Vagina (tissue), 1 donor: Measurements from ENCODE around the gene PIEZO2.

DNA sequence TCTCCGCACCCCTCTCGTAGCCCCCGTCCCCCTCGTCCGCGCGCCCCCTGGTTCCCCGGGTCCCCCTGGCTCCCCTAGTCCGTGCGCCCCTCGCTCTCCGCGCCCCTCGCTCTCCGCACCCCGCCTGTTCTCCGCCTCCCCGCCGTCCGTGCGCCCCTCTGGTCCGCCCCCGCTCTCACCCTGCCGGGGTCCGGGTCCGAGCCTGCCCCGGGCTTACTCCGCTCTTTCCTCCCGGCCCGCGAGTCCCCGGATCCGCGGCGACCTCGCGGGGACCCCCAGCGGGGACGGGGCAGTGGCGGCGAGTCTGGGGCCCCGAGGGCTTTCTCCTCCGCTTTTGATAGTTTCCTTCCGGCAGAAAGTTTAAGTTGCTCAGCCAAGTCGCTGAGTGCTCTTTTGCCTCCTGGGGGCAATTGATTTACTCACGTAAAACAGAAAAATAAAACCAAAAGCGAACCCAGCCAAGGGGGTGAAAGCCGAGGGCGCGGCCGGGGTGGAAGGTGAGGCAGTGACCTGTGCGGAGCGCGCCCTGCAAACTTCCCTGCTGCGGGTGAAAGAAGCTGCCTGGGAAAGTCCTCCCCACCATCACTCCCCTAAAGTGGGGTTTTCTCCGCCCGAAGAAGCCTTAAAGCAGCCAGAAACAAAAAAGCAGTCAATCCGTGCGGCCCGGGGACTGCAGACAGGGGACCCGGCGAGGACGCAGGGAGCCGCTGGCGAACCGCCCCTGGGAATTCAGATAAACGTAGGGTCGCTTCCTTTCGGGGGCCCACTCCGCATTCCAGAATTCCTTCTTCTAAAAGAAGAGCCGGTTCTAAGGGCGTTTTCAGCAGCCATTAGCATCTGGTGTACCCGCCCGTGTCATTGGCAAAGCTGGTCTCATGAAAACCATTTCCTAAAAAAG is 692 bp downstream of the RAB31 start:
- PRO-cap = bidirectional peak, plus-strand start at position 652 of the sequence, minus-strand start at position 597 of the sequence
- RAMPAGE, long total RNA = no peak

GRCh38 chr18:9743029-9743215 is 34.8 kb downstream of the RAB31 start:
- PRO-cap = bidirectional peak, plus-strand start at chr18:9743075, minus-strand start at chr18:9742776
- RAMPAGE, long total RNA = no peak

DNA sequence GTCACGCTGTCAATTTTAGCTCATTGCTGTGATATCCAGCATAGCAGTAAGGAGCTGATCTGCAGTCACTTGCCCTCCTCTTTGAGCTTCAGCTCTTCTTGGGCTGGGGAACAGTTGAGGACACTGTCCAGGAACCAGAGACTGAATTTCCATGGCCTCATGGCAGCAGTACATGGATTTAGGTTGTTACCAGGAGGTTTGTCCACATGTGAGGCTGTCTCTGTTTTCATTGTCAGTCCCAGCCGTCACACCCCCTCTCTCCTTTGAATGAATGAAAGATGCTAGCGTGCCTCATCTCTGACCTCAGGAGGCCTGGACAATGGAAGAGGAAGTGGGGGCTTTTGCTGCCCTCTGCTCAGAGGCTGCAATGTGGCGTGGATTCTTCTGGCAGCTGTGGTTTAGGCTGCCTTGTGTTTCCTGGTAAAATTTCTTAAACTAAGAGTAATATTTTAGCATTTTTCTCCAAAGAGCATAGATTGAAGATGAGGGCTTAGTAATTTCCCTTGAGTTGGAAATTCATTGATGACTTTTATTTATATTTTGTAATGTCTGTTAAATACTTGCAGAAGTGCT is 47.5 kb downstream of the RAB31 start:
- PRO-cap = no peak
- RAMPAGE, long total RNA = no peak

- PRO-cap = bidirectional peak, plus-strand start at chr18:9828514, minus-strand start at chr18:9828353
- RAMPAGE, long total RNA = no peak
Observed at GRCh38 chr18:9827258-9828695, 58.0 kb upstream of the TXNDC2 start.

GRCh38 chr18:9849473-9850172 is 36.1 kb upstream of the TXNDC2 start:
- PRO-cap = bidirectional peak, plus-strand start at chr18:9849751, minus-strand start at chr18:9849606
- RAMPAGE, long total RNA = no peak

- PRO-cap = no peak
- RAMPAGE, long total RNA = no peak
Observed at GRCh38 chr18:9851493-9851837, 34.3 kb upstream of the TXNDC2 start.

GRCh38 chr18:9927445-9928398 is 13.9 kb downstream of the VAPA start:
- PRO-cap = no peak
- RAMPAGE, long total RNA = no peak

DNA sequence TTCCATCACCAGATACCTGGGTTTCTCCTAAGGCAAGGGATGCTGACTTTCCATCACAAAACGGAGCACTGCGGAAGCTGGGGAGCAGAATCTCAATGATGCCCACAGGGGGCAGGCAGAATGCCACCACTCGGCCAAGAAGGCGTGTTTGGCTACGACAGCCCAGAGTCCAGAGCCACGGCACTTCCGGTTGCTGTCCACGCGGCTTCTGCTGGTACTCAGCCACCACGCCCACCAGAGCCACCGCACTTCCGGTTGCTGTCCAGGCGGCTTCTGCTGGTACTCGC is 40.3 kb upstream of the APCDD1 start:
- PRO-cap = no peak
- RAMPAGE, long total RNA = no peak

DNA sequence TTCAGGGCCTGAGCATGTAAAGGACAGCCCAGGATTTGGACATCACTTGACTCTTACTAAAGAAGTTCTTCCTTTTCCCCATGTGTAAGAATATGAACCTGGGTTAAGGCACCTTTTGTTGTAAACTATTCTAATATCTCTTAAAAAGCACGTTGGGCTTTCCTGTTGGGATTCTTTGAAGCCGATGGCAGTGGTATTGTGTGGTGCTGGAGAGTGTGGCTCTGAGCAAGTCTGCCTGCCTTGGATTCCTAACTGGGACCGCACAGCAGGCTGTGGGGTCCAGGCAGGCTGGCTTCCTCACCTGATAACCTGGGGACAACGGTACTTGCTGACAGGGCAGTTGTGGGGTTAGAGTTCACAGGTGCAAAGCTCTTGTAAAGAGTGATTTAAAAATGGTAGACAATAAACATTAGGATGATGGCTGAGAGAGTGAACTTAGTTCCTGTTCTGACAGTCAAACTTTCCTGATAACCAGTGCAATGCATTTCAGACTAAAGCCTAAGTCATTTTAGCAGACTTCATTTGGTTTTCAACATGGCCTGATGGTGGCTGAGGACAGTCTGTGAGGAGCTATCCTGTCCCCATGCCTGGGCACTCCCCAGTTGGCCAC is 30.0 kb downstream of the NAPG start:
- PRO-cap = no peak
- RAMPAGE, long total RNA = no peak

DNA sequence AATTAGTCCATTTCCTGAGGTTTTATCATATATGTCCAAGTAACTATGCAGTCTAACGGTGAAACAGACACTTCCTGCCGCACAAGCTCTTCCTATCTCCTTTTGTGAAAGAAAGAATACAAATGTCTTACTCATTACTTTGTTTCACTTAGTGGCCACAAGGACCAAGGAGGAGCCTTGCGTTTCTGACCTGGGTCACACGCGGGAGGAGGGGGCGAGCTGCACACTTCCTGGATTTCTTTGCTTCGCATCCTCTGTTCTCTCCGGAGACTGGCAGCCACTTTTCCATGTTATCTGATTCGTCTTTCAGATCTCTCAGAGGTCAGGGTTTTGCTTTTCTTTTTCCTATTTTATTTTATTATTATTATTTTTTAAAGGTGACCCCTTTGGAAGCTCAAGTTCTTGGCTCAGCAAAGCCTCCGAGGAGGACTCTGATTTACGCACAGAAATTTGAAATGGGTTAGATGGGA is 222.5 kb downstream of the PIEZO2 start:
- PRO-cap = no peak
- RAMPAGE, long total RNA = no peak

DNA sequence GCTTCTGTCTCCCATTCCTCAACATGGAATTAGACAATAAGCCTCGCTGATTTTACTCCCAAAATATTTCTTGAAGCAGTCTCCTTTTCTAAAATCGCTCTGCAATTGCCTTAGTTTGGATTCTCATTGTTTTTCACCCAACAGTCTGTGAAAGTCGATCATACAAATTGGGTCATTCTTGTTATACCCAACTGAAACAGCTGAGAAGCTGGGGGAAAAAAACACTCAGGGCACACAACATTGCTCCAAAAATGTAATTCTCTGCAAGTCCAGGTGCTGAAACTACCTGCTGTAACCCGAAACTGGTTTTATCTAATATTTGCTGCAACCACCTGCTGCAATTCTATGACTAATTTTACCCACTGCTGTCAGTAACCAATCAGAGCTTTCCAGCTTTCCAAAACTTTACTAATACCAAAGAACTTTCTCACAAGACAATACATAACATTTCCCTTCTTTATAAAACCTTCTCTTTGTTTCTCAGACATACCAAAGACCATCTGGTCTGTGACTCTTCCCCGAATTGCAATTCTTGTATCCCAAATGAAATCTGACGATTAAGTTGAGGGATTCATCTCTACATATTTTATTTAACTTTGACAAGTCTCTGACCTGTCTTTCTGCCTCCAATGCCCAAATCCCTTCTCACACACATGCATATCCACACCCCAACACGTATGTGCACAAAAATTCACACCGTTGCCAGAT is 198.4 kb downstream of the PIEZO2 start:
- PRO-cap = no peak
- RAMPAGE, long total RNA = no peak

DNA sequence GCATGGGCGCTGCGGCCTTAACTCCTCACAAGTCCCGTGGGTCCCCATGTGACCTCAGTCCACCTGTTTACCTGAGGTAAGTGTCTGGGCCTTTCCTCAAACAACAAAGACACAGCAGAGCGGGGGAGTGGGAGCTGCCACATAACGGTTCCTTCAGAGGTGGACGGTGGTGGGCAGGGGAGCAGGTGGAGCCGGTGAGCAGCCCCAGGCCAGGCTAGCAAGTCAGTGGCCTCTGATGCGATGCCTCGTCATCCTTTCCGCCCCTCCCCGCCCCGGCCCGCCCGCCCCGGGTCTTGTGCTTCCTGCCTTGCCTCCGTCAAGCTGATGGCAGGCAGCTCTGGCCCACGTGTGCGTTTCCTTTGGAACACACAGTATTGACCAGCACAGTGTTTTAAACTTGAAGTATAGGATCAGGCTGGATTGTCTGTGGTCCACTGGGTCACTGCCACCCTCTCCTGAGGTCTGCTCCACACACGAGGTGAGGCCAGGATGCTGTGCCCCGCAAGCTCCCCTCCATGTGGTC is 38.9 kb downstream of the PIEZO2 start:
- PRO-cap = unidirectional peak, minus-strand start at position 224 of the sequence
- RAMPAGE, long total RNA = no peak

- PRO-cap = no peak
- RAMPAGE, long total RNA = no peak
Observed at GRCh38 chr18:11119495-11119961, 29.8 kb downstream of the PIEZO2 start.

DNA sequence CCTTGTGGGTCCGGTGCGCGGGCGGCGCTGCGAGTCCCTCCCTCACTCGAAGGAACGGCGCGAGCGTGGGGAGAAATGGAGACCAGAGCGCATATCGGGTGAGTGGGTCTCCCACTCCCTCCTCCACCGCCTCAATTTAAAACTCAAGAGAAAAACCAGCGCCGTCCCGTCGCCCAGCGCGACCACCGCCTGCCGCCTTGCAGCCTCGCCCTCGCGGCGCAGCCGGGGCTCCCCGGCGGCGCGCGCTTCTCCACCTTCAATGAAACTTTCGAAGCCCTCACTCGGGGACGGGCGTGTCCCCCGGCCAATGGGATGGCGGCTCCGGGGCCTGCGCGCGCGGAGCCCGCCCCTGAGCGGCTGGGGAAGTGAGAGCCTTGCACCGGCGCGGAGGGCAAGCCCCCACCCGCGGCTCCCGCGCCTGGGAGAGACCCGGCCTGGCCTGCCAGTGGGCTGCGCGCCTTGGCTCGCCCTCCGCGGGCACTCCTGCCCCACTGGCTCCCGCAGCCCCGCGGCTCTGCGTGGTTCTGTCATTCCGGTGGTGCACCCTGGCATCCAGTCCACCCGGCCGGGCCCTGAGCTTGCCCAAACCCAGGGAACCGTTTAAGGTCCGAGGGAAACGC is at the start of gene PIEZO2:
TSS of gene PIEZO2 (minus strand) at position 261 of the 620 bp plus-strand sequence.
- PRO-cap = unidirectional peak, minus-strand start at position 261 of the sequence
- RAMPAGE, long total RNA = no peak

GRCh38 chr18:11688838-11689120 is 285 bp upstream of the GNAL start:
- PRO-cap = no peak
- RAMPAGE, long total RNA = no peak

DNA sequence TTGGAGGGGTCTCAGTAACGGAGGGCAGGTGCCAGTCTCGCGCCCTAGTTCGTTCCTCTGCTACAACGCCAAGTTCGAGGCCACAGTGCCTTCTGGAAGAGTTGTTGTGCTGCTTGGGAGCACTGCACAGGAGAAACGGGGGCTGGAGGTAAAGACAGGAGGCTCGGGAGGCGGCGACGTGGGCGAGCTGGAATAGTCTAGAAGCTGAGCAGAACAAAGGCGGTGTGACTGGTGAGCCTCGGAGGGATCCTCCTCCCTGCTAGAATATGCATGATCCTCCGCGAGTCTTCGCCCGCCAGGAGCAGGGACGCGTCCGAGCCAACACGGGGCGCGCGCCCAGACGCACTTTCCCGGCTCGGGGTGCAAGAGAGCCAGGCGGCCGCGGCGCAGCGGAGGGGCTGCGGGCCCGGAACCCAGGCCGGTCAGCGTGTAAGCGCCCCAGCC is 62.2 kb downstream of the GNAL start:
- PRO-cap = no peak
- RAMPAGE, long total RNA = no peak

DNA sequence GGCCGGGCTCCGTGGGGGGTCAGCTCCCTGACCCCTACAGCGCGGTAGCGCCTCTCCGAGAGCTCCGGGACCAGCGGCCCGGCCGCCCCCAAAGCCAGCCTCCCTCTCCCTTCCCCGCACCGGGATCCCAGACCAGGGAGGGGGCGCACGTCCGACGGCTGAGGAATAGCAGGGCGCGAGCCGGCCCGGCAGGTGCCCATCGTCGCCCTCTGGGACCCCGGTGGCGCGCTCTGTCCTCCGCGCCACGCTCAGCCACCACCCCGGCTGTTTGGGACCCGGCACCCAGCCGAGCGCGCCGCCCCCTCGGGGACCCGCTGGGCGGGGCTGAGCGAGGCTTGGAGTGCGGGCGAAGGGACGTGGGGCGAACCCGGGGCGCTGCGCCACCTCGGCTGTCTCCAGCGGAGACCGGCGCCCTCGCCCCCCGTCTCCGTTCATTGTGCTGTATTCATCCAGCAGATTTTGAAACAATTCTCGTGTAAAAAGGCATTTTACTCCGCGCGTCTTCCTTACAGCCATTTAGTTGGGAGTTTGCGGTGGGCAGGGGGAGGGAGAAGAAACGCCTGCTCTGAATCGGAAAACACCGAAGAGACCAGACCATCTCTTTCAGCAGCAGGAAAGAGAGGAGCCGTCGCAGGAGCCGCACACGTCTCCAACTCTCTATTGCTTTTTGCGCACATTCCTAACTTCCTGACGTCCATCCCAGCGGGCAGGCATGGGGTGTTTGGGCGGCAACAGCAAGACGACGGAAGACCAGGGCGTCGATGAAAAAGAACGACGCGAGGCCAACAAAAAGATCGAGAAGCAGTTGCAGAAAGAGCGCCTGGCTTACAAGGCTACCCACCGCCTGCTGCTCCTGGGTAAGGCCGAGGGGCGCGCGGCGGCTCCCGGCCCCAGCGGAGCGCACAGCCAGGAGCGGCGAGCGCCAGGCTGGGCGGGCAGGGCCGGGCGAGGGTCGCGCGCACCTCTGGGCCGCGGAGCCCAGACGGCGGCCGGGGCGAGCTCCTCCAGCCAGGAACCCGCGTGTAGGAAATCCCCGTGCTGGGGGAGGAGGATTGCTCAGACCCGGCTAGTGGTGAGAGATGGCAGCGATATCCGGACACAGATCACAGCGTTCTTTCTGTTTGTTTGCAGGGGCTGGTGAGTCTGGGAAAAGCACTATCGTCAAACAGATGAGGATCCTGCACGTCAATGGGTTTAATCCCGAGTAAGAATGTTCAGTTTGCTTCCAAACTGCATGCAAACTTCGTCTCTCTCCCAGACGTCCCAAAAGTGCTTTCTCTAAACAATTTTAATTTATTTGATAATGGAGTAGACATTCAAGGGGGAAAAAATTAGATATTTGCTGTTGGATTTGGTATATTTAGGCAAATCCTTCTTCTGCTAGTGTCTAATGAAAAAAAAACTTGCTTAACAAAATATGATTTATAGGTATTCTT is 63.2 kb downstream of the GNAL start:
- PRO-cap = no peak
- RAMPAGE, long total RNA = no peak

DNA sequence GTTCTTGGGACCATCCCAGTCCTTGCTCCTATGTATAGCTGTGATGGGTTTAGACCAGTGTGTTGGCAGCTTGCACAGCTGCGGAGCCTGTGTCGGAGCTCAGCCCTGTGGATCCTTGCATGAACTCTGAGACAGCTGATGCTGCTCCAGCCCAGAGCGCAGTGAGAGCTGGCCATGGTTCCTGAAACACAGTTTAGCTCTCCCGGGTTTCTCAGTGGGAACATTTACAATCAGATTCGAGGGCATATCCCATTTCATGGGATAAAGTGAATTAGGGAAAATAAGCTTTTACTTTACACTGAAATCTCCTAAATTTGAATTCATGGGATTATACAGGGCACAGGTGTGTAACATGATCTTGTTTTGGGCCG is 17.0 kb downstream of the IMPA2 start:
- PRO-cap = no peak
- RAMPAGE, long total RNA = no peak

DNA sequence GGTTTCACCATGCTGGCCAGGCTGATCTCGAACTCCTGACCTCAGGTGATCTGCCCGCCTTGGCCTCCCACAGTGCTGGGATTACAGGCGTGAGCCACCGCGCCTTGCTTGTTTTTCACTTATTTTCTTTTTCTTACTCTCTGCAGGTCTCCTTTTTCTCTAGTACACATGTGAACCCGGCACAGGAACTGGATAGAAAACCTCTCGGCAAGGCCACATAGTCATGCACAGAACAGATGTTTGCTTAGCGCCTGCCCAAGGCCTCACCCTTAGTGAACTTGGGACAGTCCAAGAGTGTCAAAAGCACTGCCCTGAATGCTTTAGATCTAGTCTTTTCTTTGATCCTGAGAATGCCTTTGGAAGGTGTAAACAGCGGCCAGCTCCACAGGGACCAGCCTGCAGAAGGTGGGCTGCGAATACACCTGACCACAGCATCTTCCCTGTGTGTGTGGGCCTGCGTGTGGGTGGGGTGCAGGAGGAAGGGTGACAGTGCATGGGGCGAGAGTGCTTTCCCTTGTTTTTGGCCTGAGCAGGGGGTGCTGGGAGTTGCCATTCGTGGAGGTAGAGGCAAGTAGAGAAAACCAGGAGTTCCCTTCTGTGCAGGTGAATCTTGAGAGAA is 27.0 kb downstream of the IMPA2 start:
- PRO-cap = no peak
- RAMPAGE, long total RNA = no peak

- PRO-cap = no peak
- RAMPAGE, long total RNA = no peak
Observed at GRCh38 chr18:12015657-12016223, 34.4 kb downstream of the IMPA2 start.